Endometrial microvascular endothelial cells (primary cell): ENCODE measurements around the genes TEX55 and ADPRH.

- RAMPAGE, long total RNA, result no peak
Measured at GRCh38 chr3:114337354-114338434, 43.9 kb downstream of the TIGIT start.

GRCh38 chr3:114450965-114452209, 157.6 kb downstream of the TIGIT start:
- RAMPAGE, long total RNA, result no peak

DNA sequence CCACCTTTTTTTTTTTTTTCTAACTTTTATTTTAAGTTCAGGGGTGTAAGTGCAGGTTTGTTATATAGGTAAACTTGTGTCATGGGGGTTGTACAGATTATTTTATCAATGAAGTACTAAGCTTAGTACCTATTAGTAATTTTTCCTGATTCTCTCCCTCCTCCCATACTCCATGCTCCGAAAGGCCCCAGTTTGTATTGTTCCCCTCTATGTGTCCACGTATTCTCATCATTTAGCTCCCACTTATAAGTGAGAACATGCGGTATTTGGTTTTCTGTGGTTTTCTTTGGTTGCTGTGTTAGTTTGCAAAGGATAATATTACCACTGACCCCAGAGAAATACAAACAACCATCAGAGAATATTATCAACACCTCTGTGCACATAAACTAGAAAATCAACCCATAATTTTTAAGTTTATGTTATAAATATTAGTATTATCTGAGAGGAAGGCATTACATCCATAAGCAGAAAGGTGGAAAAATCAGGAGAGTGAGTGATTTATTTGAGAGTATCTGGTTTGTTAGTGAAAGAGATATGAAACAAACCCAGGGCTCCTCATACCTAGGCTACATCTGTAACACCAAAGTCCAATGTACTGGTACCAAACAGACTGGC, 246.2 kb downstream of the TIGIT start:
- RAMPAGE, long total RNA, result no peak

DNA sequence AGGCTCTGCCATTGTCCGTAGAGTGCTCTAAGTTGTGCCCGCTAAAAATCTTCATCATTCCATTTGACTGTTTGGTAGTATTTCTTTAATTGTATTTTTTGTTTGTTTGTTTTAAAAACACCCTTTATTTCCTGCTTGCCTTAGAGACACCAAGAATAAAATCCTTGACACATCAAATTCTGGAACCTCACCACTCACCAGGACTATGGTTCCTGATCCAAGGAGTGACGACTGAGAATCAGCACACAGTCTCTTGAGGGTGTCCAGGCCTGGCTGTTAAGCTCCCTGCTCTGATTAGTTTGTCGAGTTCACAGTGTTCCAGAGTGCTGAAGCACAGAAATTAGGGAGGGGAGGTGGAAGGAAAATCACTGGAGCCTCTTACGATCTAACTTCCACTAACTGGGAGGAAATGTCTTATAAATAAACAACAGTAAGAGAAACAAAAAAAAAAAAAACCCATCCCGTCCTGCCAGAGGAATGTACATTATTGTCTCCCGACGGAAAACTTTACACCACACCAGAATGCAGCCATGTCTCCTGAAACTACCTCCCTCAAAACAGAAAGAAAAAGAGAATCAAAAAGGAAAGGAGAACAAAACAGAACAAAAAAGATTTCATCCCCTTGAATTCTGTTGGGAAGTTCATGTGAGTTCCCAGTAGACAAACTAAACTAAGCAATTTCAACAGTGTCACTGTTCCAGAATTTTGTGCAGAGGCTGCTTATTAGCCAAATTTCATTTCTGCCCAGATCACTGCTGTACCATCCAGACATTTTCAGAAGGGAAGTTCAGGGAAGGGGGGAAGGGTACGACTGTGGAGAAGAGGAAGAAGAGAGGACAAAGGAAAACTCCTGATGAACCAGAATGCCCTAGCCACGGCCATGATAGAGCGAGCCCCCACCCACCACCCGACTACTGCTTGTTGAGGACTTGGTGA, 330.4 kb downstream of the TIGIT start:
- RAMPAGE, long total RNA, result start-site peak on the minus strand centred at position 323 of the sequence, 96 bp wide, 74 and 108 reads in 2 replicates

- RAMPAGE, long total RNA, result no peak
Measured at GRCh38 chr3:114764144-114764764, 382.8 kb downstream of the ZBTB20 start.

GRCh38 chr3:114781917-114782434, 365.1 kb downstream of the ZBTB20 start:
- RAMPAGE, long total RNA, result no peak

- RAMPAGE, long total RNA, result no peak
Measured at GRCh38 chr3:114836826-114837440, 310.2 kb downstream of the ZBTB20 start.

DNA sequence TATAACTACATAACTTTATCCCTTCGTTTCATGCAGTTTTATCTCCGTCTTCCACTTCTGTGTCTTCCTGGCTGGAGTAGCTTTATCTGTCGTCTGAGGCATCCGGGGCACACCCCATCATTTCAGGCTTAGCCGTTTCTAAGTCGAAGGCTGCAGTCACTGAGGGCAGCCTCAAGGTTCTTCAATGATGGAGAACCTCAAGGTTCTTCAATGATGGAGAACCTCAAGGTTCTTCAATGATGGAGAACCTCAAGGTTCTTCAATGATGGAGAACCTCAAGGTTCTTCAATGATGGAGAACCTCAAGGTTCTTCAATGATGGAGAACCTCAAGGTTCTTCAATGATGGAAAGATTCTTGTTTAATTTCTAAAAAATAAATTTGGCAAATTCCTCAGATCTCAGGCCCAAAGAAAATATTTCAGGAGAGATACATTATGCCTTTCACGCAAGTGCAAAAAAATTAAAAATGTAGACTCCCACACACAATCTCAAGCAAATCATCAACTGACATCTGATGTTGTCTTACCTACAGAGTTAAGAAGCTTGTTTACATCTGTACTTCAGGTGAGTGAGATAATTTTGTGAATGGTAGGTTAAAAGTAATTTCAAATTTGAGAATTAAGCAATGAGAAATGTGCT, 218.8 kb downstream of the ZBTB20 start:
- RAMPAGE, long total RNA, result no peak

GRCh38 chr3:115068848-115069276, 78.2 kb downstream of the ZBTB20 start:
- RAMPAGE, long total RNA, result no peak

GRCh38 chr3:115100010-115100605, 47.0 kb downstream of the ZBTB20 start:
- RAMPAGE, long total RNA, result start-site peak on the minus strand at chr3:115100213-115100505, 8 and 9 reads in 2 replicates

DNA sequence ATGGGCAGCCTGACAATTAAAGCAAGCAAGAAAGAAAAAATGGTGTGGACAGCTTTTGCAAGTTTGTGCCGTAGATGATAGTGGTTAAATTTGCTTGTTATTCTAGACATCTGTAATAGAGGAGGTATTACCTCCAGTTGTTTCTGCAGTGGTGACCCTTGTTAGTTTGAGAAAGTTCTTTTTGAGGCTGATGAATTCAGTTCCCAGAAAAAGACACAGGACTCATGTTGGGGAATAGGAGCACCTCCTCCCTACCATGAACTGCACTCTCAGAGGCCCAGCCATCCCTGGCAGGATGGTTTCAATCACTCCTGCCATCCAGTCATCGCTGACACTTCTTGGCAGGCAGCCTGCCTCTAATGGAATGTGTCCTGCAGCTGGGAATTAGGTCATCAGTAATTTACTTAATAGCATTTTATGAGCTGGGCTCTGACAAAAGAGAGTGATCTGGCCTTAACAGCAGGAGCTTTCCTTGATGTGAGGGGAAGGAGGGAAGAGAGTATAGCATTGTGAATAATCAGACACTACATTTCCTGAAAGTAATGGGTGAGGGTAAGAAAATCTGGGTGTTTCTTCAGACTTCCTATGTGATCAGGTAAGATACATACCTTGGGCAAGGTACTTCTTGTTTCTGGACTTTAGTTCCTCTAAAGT, 104.9 kb upstream of the GAP43 start:
- RAMPAGE, long total RNA, result no peak

DNA sequence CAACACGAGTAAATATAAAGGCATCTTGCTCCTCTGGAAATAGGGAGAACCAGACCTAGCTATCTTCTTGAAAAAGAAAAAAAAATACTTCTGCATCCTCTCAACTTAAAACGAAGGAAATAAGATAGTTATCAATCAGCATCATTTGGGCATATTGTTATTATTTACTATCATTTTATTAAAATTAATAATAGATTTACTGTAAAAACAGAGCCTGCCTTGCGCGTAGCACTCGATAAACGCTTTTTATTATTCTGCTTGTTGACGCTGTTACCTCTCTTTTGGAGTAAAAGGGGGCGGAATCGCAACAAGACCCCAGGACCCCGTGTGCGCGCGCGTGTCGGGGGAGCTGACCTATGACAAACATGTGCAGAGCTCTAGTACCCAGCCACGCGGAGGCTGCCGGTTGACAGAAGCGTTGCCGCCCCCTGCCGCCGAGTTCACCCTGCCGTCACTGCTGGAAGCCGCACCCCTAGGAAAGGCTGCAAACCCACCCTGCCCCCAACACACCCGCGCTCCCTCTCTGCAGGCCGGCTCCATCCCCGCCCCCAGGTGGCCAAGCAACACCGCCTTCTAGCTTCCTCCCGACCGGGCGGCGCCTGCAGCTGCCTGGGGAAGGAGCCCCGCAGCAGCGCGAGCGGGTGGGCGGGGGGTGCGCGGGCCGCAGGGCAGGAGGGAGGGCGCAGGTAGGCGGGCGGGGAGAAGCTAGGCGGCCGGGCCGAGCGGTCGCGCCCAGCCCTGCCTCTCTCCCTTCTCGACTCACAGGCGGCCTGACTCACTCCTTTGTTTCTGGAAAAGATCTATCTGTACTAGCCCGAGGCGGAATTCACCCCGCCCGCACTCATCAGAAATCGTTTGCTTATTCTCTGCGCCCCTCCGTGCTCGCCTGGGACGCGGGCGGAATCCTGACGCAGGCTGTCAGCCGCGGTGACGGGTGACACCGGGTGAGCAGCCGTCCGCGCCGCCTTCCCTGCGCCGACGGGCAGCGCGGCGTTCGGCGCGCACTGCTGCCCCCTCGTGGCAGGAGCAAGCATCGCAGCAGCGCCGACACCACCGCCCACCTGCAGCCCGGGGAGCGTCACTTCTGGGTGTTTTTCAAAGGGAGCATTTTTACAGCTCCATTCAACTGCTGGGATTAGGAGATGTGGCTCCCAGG, 160.7 kb downstream of the GAP43 start:
- RAMPAGE, long total RNA, result no peak

DNA sequence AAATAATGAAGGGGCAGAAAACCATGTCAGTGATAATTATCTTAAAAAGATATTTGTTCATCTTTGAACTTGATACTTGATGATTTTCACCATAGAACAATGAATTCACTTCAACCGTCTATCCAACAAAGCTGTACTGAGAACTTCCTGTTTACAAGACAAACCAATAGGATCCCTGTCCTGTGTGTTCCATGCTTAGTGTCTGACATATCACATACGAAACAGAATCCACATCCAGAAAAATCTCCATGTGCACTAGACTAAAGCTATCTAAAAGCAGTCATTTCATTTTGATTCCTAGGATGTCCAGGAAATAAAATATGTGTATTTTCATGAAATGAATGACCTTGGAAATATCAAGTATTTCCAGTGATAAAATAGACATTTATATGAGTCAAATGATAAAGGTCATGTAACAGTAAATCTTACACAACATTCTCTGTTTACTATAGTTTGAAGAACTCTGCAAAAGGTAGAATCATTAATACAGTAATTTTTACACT, 507.0 kb upstream of the LSAMP start:
- RAMPAGE, long total RNA, result no peak

DNA sequence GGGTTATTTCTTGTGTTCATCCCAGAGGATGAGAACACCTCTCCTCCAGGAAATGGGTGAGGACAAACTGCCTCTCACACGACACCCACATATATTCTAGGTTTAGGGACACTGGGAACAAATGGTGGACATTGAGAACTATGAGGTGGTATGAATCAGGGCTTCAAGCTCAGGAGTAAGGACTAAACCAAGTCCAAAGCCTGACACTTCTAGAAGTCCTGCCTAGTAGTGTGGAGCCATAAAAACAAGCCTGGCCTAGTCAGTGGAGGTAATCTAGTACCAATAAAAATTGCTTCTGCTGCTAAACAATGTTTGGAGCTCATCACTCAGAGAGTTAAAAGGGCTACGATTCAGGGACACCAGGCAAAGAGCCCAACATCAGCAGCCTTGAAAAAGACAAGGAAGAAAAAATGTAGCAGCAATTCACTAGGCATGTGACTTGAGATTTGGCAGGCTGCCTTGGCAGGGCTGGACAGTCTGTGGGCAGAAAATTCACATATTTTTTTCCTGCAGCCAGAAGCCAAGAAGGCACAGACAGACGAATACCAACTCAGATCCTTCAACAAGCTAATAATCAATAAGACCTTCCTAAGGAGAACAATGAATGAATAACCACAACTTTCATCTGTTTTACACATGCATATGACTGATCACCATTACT, 47.3 kb downstream of the IGSF11 start:
- RAMPAGE, long total RNA, result no peak

GRCh38 chr3:119145714-119146416, at the start of gene TEX55:
Gene TEX55 (plus strand): TSS chr3:119146165.
- RAMPAGE, long total RNA, result no peak

DNA sequence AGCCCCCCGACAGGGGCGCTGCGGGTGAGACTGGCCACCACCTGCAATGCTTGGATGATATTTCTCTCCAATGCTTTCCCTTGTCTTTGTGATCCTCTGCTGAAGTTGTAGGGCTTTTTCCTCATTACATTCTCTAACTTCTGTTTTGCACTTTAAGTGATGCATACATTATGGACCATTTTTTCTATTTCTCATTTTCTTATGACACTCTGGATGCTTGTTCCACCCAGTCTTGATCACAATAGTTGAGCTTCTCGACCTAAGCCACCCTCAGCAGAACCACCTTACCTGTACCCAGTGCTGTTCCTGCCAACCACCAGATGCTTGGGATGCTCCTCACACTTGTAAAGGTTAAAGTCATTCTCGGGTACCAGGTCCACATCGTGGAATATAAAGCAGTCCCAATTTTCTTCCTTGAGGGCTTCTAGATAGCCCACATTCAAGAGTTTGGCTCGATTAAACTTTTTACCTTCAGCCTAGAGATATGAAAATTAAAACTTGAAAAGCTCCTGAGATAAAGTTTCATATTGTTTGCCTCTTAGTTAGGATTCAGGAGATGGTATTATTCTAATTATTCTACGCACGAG, 16.8 kb downstream of the B4GALT4 start:
- RAMPAGE, long total RNA, result no peak

DNA sequence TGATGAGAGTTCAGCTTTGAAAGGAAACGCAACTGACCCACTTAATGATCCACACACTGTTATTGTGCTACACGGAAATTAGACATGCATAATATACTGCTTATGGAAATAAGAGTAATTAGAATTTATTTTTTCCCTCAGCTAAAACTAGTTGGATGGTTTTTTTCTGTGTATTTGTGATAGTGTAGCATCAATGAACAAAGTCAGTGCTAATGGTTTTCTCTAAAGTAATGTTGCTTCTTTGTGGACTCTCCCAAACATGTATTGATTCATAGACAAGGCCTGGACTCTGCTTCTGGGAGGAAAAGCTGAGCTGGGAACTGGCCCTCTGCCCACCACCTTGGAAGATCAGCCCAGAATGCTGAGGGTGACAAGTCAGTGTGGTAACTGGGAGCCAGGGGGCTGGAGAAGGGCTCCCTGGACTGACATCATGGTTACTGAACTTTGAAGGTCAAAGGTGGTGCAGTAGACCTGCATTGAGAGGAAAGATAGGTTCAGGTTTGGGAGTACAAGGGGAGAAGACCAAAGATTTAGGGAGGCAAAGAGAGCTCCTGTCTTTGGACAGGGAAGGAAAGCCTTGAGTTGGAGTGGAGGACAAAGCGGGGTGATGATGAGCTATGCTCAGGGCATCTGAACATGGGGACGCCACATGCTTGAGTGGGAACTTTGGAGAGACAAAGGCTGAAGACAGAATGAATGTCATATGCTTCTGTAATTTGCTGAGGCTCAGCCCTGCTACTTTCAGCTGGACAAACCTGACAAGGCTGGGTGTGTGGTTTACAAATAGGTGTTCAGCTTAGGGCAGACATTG, 3.1 kb downstream of the ARHGAP31 start:
- RAMPAGE, long total RNA, result no peak

- RAMPAGE, long total RNA, result no peak
Measured at GRCh38 chr3:119437337-119438351, 25.8 kb downstream of the TMEM39A start.

GRCh38 chr3:119443163-119443676, 20.2 kb downstream of the TMEM39A start:
- RAMPAGE, long total RNA, result no peak

DNA sequence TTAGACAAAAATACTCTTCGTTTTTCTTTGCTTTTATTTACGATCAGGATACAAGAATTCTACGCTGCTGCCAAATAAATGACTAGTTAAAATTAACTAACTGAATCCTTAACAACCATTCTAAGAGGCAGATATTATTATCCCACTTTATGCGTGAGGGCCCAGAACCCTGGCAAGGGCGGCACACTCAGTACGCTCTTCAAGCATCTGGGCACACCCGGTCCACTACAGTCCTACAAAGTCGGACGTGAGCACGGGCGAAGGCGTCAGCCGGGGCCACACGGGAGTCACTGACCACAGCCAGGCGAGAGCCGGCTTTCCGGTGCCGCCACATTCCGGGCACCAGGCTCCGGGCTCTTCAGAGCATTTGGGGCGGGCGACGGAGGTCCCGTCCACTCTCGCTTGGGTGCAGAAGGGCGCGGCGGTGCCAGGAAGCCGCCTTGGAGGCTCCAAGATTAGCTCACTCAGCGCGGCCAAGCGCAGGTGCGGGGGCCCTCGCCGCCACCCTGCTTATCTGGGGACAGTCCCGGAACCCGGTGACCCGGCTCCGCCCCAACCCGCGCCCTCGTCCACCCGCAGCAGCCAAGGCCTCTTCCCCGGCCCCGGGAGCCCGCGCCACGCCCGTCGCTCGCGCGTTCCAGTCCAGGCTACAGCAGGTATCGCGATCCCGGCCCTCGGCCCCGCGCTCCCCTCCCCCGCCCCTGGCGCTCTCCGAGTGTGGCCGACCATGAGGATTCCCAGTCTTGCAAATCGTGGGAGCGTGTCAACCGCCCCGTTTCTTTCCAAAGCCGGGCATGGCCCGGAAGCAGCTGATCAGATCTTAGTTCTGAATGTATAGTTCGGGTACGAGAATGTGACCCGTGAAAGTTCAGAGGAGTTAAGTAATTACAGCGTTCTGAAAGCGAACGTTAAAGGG, at the start of gene ADPRH:
ADPRH (plus strand) TSS at position 297 of the 916 bp plus-strand sequence.
- RAMPAGE, long total RNA, result no peak